Skeletal muscle cell (primary cell): ENCODE results near the genes UBE2QL1 and NSUN2.

GRCh38 chr5:1478144-1478819 lies 33.0 kb upstream of the SLC6A3 start:
- RRBS: 80% methylated on average over 4 of the region's 12 CpGs

DNA sequence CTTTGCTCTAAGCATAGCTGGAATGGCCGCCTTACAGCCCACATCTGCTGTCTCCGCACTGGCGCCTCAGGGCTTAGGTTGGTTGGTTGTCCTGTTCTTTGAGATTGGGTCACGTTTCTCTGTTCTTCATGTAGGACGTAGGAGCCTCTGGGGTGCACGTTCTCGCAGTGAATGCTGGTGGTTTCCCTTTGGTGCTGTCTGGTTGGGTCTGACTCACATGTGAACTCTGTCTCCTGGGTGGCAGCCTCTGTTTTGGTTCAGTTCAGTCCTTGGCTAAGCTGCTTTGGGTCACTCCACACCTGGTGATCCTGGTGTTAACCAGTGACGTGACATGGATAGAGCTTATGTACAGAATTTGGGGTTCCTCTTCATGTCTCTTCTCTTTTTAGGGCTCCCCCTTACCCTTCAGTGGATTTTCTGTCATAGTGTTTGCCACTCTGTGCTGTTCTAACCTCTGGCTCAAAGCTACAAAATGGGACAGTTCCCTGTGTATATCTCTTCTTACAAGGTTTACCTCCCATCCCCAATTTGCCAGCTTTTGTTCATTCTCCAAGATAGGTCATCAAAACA lies 12.6 kb upstream of the LPCAT1 start:
- RRBS: no CpG with 5 or more reads among the region's 8 CpGs

DNA sequence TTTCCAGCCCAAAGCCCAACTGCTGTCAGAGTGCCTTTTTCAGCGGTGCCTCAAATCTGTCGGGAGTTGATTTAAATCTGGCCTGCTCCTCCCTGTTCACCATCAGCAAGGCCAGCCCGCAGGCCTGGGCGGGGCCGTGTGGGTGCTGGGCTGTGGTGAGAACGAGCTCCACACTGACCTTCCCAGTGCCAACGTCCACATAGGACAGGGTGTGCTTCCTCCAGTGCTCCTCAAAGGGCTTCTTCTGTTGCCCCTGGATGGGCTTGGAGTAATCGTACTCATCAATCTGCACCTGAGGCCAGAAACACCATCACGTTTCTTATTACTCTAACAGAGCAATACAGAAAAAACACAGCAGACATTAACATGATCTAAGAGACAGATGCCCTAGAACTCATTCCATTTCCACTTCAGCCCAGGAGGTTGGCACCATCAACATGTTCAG lies 50.3 kb upstream of the LPCAT1 start:
- RRBS: no CpG with 5 or more reads among the region's 9 CpGs

DNA sequence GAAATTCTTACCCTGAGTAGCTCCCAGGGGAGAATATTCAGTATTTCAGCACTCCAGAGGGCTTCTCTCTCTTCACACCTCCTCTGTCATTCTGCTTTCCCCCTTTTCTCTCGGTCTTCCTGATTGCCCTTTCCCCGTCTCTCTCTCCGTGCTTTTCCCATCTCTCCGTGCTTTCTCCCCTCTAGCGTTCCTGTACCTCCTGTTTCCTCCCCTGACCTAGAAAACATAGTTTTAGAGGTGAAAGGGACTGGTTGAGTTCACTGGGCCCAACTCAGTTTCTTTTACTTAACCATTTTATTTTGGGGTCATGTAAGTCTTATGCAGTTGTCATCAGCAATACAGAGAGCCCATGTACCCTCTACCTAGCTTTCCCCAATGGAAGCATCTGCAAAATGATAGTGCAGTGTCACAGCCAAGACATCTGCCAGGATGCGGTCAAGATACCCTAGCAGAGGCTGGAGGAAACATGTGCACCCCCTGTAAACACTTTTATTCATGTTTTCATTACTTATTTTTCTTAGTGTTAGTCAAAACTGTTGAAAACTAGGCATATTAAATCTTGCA lies 76.6 kb upstream of the LPCAT1 start:
- RRBS: no CpG with 5 or more reads among the region's 6 CpGs

DNA sequence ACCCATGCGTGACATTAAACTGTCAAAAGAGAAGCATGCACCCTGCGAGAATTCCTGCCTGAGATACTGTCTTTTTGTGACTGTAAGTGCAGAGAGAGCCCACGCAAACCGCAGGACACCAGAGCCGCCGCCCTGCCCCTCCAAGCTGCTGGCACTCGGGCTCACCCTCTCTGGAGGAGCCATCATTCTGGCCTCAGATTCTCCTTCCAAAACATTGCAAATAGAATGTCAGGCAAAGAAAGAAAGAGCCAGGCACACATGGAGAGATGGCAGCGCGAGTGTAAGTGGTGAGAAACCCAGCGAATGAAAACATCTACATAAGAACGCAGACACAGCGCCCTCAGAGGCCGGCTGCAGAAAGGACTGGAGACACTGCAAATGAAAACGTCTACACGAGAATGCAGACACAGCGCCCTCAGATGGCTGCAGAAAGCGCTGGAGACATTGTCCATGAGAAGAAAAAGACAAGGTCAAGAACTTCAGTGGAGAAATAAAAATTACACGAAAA lies 117.7 kb upstream of the LPCAT1 start:
- RRBS: no CpG with 5 or more reads among the region's 18 CpGs

GRCh38 chr5:1792668-1793326 lies 6.8 kb downstream of the MRPL36 start:
- RRBS: no CpG with 5 or more reads among the region's 13 CpGs

- RRBS: 38% methylated on average over 7 of the region's 40 CpGs
Measured at GRCh38 chr5:1827755-1828344, 26.6 kb downstream of the NDUFS6 start.

GRCh38 chr5:1954470-1955074 lies 71.8 kb upstream of the IRX4 start:
- RRBS: no CpG with 5 or more reads among the region's 6 CpGs

DNA sequence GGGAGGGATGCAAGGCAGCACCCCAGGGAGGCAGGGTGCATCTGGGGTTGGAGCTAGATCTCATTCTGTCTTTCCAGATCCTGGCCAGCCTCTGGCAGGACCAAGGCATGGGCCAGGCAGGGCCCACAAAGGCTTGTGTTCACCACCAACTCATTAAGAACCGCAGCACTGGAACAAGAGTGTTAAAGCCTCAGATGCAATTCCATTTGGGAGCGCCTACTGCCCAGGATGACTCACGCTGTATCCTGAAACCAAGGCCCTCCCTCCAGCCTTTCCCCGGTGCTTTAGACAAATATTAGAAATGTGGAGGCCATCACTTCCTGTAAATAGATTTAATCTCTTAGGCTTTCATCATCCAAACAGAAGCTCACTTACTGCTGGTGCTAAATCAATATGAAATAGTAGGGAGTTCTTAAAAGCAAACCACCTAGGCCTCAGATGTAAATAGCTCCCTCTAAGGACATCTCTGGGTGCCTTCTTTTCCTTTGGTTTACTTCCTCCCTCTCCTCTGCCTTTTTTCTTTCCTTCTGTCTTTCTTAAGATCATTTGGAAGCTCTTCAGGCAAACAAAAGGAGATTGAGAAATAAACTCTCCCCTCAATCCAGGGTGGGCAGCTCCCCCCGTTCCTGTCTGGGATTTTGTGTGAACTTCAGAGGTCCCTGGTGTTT lies 55.9 kb downstream of the IRX2 start:
- RRBS: no CpG with 5 or more reads among the region's 5 CpGs

DNA sequence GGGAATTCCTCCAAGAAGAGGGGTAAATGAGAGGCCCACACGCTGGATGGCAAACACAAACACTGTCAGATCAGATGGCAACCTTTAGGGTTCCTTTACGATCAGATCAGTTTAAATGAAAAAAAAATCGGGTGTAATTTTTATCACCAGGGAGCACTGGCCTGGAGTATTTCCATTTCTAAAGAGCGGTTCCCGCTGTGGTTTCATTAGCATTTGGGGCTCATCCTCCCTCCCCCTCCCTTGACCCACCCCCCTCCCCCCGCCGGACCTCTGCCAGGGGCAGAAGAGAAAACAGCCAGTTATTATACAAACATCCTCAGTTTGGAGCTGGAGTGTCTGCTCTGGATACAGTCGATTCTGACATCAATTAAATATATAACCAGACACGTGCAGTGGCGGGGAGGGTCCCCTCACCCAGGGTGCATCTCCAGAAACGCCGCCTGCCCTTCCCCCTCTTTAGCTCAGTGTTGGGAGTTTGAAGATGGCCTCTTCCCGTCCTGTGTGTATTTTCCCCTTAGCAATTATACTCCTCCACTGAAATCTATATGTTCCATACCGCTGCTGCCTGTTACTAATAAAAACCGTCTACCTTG lies 2.4 kb upstream of the IRX2 start:
- RRBS: no CpG with 5 or more reads among the region's 15 CpGs

DNA sequence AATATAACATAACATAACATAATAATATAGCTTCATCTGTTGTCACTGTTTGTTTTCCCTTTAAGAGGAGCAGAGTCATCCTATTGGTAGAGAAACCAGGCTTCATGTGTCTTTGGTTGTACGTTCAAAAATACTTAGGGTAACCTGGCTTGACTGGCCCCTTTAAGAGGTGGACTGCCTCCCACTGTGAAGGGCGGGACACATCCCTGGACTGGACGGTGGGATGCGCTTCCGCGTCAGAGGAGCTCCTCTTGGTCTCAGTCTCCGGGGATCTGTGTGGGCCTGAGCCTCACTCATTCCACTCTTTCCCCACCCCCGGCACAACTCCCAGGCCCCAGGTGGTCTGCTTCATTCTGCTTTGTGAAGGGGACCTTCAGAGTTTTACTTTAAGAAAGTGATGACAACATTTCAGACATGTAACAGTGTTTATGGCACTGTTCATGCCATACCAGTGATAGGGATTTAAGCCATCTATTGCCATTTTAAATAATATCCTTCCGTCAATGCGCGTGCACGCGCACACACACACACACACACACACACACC lies 601.1 kb downstream of the IRX1 start:
- RRBS: 29% methylated on average over 1 of the region's 13 CpGs

- RRBS: no CpG with 5 or more reads among the region's 8 CpGs
Measured at GRCh38 chr5:5463874-5464273, 41.4 kb downstream of the ICE1 start.

DNA sequence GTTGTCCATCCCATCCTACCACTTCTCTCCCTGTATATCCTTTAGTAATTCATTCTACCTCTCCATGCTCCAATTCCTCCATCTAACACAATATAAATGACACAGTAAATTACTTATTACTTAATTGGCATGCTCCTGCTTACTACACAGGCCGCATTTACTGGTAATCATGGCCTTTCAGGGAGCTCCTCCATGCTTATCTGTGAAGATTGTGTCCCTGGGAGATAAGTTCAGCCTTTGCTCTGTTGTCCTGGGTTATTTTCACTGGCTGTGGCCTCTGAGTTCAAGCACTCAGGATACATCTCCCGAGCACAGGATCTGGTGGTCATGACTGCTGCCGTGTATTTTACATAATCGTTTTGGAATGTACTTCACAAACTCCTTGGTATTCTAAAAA lies 215.7 kb downstream of the ICE1 start:
- RRBS: no CpG with 5 or more reads among the region's 4 CpGs

GRCh38 chr5:6332738-6333165 lies 45.6 kb downstream of the MED10 start:
- RRBS: no CpG with 5 or more reads among the region's 3 CpGs

DNA sequence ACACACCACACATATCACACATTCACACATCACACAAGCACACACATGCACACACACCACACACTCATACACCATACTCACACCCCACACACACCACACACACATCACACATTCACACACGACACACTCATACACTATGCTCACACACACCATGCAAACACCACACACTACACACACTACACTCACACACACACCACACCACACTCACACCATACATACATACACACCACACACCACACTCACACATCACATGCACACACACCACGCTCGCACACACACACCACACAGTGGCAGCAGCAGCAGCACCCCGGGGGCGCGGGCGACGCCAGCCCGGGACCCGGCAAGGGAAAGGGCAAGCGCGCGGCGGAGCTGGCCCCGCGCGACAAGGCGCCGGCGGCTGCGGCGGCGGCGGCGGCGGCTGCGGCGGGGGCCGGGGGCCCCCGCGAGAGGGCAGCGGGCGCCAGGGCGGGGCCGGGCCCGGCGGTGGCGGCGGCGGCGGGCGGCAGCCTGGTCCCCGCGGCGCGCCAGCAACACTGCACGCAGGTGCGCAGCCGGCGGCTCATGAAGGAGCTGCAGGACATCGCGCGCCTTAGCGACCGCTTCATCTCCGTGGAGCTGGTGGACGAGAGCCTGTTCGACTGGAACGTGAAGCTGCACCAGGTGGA lies at the start of gene UBE2QL1:
Gene UBE2QL1 (plus strand): TSS at position 527 of the 665 bp plus-strand sequence.
- RRBS: 2% methylated on average over 29 of the region's 59 CpGs

- RRBS: no CpG with 5 or more reads among the region's 20 CpGs
Measured at GRCh38 chr5:6449834-6450671, 1.4 kb downstream of the UBE2QL1 start.

GRCh38 chr5:6632234-6633184 lies at the start of gene NSUN2:
TSS of gene NSUN2 (minus strand) at chr5:6633044.
- RRBS: 1% methylated on average over 24 of the region's 71 CpGs

DNA sequence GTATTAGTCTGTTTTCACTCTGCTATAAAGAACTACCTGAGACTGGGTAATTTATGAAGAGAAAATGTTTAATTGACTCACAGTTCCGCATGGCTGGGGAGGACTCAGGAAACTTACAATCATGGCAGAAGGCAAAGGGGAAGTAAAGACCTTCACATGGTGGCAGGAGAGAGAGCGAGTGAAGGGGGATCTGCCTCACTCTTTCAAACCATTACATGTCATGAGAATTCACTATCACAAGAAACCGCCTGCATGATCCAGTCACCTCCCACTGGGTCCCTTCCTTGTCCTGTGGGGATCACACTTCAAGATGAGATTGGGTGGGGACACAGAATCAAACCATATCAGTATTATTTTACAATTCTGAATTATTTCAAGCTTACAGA lies 27.5 kb downstream of the SRD5A1 start:
- RRBS: no CpG with 5 or more reads among the region's 3 CpGs

- RRBS: no CpG with 5 or more reads among the region's 7 CpGs
Measured at GRCh38 chr5:6672973-6673723, 39.9 kb downstream of the SRD5A1 start.

DNA sequence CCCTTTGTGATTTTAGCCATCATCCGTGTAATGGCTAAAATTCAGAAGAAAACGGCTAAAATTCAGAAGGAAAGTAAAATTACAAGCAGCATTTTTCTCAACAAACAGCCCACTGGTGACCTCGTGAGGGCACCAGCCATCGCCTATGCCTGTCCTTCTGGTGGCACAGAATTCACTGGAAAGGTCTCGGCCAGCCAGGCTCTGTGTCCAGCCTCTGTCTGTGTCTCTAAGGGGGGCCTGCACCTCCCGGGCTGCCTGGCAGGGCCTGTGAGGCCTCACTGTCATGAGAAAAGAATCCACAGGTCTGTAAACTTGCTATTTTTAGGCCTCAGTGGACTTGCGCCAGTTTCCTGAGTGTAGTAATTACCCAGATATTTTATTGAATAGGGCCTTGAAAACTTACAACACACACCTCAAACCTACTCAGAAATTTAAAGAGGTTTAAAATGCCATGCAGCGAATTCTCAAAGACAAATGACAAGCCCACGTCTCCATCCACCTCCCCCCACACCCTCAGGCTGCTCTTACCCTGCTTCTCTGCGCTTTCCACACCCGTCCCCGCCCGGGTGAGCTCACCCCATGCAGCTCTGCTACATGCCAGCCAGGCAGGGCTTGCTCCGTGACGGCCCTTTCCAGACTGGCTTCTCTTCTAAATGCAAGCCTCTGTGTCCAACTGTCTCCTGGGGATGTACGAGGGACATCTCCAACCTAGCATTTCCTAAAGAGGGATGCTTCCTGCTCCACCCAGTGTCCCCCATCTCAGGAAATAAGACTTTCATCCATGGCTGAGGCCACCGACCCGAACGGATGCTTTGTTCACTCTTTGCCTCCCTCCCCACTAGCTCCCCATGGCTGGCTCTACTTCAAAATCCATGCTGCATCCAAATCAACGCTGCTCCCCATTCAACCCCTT lies 8.8 kb upstream of the TENT4A start:
- RRBS: no CpG with 5 or more reads among the region's 20 CpGs